Epithelial cell of esophagus (primary cell): Measurements from ENCODE around the gene HSPA4.

GRCh38 chr5:132890248-132890567, 16.7 kb downstream of the LEAP2 start:
- RRBS: no CpG with 5 or more reads among the region's 3 CpGs

DNA sequence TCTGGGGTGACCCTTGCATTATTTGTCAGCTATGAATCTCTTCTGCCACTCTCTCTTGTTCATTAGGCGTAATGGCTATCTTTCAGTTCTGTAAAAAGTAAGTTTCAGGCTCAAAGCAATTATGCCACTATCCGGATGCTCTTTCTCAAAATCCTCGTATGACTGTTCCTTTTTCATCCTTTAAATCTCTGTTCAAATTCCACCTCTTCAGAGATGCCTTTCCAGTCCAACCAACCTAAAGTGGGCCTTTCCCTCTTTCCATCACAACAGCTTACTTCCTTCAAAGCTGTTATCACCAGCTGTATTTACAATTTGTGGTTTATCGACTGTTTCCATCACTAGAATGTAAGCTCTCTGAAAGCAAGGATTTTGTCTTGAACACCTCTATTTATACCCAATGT, 805 bp downstream of the ZCCHC10 start:
- RRBS: no CpG with 5 or more reads among the region's 4 CpGs

DNA sequence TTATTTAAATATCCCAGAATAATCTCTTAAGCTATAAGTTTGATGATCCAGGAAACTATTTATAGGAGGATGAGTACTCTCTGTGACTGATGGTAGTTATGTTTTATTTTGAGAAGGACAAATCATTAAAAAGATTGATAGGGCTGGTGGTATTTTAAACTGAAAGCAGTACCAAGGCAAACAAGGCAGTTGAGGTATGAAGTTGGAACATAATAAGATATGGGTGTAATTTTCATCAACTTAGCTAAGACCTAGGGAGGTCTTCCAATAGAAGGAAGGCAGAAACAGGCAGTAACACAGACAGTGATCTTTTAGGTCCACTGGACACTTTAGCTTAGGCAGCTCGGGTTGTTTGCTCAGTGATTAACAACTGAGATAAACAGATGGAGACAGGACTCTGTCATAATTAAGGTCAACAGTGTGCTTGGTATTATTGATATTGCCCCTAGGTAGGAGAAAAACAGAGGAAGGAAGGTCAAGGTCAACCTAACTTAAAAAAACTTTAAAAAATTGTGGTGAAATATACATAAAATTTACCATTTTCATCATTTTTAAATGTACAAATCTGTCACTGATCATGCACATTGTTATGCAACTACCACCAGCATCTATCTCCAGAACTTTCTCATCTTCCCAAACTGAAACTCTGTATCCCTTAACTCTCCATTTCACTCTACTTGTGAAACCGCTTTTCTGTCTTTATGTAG, 2.2 kb upstream of the HSPA4 start:
- RRBS: no CpG with 5 or more reads among the region's 2 CpGs

DNA sequence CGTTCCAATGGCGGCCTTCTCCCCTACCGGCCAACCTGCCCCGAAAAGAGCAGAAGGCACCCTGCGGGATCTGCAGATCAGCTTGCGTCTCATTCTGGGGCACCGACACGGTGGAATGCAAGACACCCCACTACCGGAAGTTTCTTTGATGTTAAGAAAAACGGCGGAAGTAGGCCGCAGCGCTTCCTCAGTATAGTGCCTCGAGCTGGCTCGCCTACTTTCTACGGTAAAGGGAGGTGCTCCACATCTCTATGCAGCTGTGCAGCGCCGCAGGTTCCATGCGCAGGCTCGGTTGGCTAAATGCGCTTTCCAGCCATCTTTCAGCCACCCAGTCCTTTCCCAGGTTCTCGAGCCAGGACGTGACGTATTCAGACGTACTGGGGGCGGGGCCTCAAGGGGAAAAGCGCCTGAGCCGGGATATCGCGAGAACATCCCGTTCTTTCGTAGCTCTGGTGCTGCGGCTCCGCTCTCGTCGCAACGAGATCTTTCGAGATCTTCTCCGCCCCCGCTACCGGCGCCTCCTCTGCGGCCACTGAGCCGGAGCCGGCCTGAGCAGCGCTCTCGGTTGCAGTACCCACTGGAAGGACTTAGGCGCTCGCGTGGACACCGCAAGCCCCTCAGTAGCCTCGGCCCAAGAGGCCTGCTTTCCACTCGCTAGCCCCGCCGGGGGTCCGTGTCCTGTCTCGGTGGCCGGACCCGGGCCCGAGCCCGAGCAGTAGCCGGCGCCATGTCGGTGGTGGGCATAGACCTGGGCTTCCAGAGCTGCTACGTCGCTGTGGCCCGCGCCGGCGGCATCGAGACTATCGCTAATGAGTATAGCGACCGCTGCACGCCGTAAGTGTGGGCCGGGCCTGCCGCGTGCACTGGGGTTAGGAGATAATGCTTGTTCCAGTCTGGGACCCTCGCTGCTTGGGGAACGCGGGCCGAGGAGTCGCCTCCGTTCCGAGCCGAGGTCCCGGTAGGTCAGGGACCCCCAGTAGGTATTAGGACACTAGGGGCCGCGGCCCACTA, at the start of gene HSPA4:
TSS of gene HSPA4 (plus strand) at position 490 of the 1,011 bp plus-strand sequence.
- RRBS: 1% methylated on average over 24 of the region's 90 CpGs

- RRBS: no CpG with 5 or more reads among the region's 8 CpGs
Measured at GRCh38 chr5:133240365-133241037, 188.7 kb downstream of the HSPA4 start.

- RRBS: no CpG with 5 or more reads among the region's 11 CpGs
Measured at GRCh38 chr5:133999566-134000629, 4.9 kb downstream of the VDAC1 start.

DNA sequence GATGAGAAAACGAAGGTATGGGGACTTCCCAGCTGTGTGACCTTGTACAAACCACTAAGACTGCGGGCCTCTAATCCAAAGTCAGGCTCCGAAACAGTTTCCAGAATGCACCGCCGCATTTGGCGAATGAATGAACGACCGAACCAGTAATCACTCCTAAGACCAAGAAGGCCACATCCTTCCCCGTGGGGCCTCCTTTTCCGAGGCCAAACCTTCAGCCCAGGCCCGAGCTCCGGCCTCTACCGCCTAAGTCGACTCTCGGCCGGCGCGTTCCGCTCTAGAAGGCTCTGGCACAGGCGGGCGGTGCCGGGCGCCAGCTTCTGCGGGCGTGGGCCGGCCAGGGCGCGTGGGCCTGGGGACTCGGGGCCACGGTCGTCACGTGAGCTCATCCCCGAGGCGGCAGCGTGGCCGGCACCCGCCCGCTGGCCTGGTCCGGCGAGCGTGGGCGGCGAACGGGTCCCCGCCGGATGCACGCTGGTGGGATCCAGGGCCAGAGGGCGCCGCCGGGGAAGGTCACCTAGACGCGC, 913 bp downstream of the VDAC1 start:
- RRBS: 3% methylated on average over 21 of the region's 52 CpGs

- RRBS: no CpG with 5 or more reads among the region's 4 CpGs
Measured at GRCh38 chr5:134019720-134020002, 14.9 kb upstream of the VDAC1 start.

- RRBS: 53% methylated on average over 2 of the region's 12 CpGs
Measured at GRCh38 chr5:134128278-134128858, 13.9 kb downstream of the TCF7 start.

GRCh38 chr5:134148454-134148928, 28.3 kb downstream of the SKP1 start:
- RRBS: no CpG with 5 or more reads among the region's 7 CpGs

- RRBS: no CpG with 5 or more reads among the region's 7 CpGs
Measured at GRCh38 chr5:134149667-134150619, 26.8 kb downstream of the SKP1 start.

DNA sequence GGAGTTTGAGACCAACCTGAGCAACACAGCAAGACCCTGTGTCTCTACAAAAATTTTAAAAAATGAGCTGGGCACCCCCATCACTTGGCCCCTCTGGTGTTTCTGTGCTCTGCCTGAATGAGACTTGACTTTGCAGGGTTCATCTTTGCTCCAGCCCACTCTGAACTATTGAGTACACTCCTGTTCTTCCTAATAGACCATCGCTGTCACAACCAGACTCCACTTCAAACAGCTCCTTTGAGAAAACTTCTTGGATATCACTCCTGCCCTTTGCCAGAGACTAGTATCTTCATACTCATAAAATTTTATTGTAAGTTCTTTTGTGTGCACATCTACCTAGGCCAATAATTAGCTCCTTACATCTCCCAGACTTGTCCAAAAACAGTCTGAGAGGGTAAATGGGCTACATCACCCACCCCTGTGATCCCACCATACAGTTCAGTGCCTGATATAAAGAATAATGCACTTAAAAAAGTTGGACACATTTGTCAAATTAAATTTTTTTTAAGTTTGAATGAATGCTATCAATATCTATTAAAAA, 24.5 kb upstream of the SKP1 start:
- RRBS: no CpG with 5 or more reads among the region's 1 CpG

- RRBS: no CpG with 5 or more reads among the region's 3 CpGs
Measured at GRCh38 chr5:134372926-134373230, 1.5 kb downstream of the UBE2B start.

- RRBS: no CpG with 5 or more reads among the region's 5 CpGs
Measured at GRCh38 chr5:134459208-134459617, 47.5 kb upstream of the CDKN2AIPNL start.

GRCh38 chr5:134567956-134568494, 42.6 kb downstream of the JADE2 start:
- RRBS: no CpG with 5 or more reads among the region's 7 CpGs

GRCh38 chr5:134674635-134675640, 26.4 kb downstream of the SEC24A start:
- RRBS: no CpG with 5 or more reads among the region's 4 CpGs

DNA sequence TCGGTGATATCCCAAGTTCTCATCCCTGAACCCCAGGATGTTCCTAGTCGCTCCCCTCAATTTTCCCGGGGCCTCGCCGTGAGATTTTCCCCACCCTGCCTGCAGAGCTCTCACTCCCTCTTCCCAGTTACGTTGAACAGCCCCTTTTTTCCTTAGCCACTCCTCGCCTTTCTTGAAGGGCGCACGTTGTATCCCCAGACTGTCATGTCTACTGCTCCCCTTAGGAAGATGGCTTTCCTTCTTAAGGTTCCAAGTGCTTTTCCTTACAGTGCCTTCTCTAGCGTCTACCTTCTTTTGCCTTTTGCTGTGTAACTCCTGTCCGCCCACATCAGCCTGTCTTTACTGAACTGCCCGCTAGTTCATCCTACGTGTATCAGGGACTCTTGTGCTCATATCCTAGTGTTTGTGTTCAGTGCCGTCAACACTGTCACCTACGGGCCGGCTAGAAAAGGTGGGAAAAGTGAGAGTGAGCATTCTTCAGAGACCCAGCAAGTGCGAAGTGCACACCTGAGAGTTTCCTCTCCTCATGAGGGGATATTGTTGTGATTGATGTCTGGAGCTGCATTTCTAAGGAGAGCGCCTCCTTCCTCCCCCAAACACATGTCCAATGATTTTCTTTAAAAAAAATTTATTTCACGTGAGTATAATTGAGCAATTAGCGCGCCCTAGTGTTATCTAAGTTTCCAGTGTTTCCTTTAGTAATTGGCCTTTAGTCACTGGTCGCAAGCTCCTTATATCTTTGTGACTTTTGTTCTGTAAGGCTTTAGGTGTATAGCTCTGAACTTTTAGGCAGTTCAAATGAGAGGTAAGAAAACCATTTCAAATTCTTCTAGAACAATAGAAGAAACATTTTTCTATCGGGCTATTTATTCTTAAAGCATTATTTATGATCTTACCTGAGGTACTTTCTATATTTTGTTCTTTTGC, 843 bp downstream of the CAMLG start:
- RRBS: no CpG with 5 or more reads among the region's 23 CpGs

GRCh38 chr5:134873415-134873896, 715 bp upstream of the TXNDC15 start:
- RRBS: no CpG with 5 or more reads among the region's 6 CpGs

DNA sequence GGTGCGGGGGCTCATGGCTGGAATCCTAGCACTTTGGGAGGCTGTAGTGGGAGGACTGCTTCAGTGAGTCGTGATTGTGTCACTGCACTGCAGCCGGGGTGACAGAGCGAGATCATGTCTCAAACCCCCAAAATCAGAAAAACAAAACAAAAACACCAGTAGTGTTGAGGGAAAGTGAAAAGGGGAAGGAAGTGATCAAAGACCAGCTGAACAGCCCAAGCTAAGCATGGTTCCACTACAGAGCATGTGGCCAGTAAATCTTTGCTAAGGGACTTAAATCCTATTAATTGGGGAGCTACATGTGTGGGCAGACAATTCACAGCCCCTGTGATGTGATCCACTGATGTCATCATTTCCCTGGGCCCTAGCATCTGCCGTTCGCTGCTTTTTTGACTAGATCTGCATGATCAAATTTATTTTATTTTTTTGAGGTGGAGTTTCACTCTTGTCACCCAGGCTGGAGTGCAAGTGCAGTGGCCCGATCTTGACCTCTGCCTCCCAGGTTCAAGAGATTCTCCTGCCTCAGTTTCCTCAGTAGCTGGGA, 2.7 kb upstream of the PCBD2 start:
- RRBS: no CpG with 5 or more reads among the region's 7 CpGs